ENCODE results near the gene MPLKIP.

- PRO-cap: unidirectional peak, minus-strand start at chr7:40134617; unidirectional peak, minus-strand start at chr7:40134845
Observed at GRCh38 chr7:40134133-40135140, at the start of gene MPLKIP. TSS of gene MPLKIP (minus strand) at chr7:40134622.

GRCh38 chr7:41692909-41693749, 9.8 kb downstream of the INHBA start:
- PRO-cap: no peak

DNA sequence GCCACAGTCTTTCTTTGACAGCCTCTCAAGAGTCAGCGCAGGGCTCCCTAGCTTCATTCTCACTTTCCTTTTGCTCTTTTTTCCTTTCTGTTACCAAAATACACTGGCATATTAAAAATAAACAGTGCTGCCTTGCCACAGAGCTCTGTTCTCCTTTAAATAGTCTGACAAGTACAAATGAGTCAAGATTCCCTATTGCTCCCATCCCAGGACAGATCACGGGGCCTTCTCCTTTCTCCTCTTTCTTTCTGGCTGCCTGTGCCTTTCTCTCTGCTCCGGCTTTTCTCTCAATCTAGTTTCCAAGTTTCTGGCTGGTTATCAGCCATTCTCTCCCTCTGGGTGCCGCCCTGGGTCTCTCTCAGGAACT, 132.4 kb upstream of the INHBA start:
- PRO-cap: no peak

DNA sequence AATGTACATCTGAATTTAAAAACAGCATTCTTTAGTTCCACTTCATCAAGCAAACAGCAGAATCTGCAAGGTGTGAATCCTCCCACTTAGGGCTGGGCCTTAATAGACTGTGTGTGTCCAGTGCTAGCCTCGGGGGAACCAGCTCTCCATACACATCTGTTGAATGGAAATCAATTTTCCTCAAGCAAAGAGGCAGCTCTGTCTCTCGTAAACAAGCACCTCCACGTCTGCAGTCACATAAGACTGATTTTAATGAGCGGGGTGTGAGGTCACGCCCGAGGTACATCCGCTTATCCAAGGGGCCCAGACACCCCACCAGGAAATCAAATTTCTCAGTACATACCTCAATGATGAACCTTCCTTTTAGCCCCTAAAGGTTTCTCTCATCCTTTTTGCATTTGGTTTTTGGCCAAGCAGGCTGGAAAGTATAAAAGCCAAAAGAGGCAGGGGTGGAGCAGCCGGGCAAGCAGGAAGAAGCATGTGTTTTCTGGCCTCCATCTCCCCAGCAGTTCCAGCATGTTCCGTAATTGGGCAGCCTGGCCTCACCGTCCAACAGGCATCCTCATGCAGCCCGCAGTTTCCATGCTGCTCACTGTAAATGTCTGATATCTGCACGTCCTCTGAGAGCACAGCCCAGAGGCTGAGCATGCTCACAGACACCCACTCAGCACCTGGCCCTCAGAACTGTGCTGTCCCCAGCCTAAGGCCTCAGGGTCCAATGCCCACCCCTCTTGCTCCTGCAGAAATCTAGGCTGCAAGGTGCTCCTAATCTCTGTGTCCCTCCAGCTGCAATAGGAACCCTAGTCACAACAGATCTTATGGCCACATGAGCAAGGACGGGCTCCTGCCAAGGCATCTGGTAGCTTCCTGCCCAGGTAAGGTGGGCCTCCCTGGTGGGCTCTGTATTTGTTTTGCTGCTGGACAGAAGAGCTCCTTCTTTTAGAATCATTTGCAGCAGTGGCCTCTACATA, 131.1 kb downstream of the GLI3 start:
- PRO-cap: no peak

GRCh38 chr7:42239005-42239432, 2.0 kb upstream of the GLI3 start:
- PRO-cap: no peak

- PRO-cap: no peak
Observed at GRCh38 chr7:42877740-42878145, 34.1 kb downstream of the C7orf25 start.

DNA sequence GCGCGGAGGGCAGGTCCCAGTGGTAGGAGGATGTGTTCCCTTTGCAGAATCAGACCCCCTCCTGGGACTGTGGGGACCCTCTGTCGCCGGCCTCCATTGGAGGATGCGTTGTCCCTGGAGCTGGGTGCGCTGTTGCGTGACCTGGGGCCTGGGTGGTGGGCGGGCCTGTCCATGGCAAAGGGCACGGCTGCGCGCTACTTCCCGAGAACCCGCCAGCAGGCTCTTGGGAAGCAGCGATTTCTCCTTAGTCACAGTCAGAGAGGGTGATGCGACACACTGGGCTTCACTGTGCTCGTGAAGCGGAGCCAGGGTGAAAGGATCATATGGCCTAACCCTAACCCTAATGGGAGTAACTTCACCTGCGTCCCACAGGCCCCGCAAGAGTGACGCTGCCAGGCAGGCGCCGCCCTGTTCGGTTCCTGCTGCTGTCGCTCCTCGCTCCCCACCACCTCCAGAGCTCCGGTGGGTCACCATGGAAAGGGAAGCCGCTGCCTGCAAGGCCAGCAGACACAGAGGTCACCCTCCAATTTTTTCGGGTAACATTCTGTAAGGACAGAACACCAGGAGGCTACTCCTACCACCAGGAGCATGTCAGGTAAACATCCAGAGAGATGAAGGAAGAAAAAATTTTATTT, 23.2 kb downstream of the C7orf25 start:
- PRO-cap: no peak

DNA sequence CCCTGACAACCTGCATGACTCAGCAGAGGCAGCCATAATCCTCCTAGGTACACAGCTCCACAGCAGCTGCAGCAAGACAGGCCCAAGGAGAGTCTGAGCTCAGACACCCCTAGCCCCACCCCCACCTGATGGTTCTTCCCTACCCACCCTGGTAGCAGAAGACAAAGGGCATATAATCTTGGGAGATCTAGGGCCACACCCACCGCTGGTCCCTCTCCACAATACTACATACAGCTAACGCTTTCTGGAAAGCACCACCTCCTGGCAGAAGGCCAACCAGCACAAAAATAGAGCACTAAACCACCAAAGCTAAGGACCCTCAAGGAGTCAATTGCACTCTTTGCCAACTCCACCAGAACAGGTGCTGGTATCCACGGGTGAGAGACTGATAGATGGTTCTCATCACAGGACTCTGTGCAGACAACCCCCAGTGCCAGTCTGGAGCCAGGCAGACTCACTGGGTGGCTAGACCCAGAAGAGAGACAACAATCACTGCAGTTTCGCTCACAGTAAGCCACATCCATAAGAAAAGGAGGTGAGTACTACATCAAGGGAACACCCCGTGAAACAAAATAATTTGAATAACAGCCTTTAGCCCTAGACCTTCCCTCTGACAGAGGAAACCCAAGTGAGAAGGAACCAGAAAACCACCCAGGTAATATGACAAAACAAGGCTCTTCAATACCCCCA, 18.2 kb downstream of the C7orf25 start:
- PRO-cap: no peak

DNA sequence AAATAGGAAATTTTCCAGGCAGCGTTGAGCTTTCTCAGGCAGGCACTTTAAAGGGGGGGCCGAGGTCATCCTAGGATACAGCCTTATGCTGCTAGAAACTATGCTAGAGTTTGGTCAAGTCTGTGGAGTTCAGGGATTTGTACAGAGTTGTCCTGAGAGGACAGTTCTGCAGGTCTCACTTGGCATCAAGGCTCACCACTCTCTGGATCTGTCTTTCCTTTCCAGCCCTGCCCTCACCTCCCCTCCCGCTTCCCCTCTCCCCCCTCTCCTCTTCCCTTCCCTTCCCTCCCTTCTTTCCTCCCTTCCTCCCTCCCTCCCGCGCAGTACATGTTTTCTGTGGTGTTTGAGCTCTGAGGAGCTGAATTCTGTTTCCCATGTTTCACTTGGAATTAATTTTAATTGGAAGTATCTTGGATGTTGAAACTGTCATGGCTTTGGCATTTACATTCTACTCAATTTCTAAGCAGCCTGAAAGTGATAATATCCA, 1.1 kb downstream of the MRPL32 start:
- PRO-cap: no peak

GRCh38 chr7:43071608-43072163, 40.8 kb upstream of the HECW1 start:
- PRO-cap: no peak

DNA sequence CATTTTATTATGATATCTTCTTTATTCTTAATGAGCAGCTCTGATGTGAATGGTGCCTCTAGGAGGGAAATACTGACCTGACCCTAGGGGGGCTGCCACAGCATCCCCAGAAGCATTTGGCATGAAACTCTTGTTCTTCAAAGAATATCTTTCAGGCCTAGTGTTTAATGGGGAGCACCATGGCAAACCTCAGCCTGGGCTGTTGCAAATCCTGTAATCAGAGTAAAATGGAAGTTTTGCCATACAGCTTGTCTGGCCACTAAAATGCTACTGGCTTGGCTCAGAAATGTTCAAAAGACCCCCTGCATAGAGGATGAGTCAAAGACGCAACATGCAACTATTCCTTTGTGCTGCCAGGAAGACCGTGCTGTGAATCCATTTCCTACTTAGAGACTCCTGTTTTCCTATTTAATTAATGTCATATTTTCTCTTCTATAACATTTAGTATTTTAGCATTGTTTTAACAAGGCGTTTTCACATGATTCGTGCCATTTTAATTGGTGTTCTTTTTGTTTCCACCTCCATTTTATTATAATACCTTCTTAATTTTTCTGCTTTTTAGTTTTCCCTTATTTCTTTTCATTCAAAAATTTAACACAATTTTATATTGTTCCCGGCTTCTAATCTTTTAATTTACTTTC, 26.8 kb downstream of the HECW1 start:
- PRO-cap: no peak

DNA sequence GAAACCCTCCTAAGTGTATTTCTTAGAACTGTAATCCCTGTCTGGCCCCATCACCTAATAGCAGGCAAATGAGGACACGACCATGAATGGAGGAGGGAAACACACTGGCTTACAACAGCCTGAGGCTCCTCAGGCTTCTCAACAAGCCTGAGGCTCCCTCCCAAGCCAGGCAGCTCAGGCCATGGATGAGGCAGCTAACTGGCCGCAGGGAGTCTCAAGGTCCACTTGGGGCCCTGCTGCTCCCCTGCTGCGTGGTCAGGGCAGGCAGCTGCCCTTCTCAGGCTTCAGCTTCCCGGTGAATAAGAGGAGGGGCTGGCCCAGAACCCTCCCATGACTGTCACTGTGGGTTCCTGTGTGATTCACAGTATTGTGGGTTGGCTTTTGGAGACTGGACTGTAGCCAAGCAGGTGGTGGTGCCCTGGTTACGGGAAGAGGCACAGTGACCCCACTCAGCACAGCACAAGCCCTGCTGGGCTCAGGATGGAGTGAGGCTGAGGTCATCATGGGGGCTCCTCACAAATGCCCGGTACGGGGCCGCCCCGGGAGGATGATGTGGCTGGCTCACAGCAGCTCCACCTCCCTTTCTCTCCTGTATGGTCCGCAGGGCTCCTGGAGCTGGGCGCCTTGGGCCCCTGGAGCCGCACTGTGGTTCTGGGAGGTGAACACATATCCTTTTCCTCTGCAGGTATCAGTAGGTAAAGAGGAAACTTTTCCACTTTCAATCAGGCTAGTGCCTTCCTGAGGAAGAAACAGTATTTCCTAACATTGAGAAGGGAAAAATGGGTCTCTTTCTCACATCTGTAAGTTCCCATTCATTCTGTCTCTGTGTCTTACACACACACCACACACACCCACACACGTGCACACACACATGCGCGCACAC, 189.9 kb downstream of the HECW1 start:
- PRO-cap: no peak

DNA sequence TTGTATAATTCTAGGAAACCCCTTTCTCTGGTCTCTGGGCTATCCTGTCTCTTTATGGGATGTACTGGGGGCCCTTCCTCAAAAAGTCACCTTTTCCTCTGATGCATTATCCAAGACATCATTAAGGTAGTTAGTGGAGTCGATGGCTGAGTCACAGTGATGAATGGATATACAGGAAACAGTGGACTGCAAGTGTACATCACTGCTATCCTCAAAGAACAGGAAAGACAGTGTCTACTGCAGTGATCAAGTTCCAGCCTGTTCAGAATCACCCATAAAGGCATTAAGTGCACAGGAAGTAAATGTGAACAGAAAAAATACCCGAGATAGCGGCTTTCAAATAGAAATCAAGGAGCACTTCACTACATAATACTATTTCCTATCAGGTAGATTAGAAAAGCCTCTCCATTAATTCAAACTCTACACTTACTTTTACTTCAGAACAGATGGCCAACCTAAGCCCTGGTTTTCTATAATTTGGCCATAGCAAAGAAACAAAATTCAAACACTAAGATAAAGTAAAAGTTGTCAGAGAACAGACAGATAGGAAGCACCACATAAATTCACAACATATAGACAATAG, 54.6 kb downstream of the STK17A start:
- PRO-cap: no peak

- PRO-cap: no peak
Observed at GRCh38 chr7:43693899-43694792, 35.2 kb downstream of the COA1 start.

GRCh38 chr7:43764755-43765458, 6.4 kb downstream of the BLVRA start:
- PRO-cap: no peak

DNA sequence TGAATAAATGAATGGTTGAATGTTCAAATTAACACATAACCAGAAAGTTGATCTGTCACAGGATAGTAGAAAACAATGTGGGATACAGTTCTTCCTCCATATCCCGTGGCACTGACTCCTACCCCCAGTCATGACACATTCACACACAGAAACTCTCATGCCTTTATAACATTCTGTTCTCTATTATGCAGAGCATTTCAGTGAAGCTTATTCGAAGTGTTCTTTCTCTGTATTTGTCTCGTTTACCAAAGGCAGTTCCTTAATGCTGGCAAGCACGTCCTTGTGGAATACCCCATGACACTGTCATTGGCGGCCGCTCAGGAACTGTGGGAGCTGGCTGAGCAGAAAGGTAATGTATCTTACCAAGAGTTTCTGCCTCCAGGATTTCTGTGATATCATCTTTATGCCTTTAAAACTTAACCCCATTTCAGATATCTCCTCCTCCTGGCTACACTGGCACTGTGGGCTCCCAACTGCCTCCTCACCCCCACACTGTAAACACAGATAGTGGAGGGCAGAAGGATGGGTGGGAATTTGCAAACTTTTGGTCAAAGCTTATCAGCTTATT, 34.1 kb downstream of the BLVRA start:
- PRO-cap: no peak

DNA sequence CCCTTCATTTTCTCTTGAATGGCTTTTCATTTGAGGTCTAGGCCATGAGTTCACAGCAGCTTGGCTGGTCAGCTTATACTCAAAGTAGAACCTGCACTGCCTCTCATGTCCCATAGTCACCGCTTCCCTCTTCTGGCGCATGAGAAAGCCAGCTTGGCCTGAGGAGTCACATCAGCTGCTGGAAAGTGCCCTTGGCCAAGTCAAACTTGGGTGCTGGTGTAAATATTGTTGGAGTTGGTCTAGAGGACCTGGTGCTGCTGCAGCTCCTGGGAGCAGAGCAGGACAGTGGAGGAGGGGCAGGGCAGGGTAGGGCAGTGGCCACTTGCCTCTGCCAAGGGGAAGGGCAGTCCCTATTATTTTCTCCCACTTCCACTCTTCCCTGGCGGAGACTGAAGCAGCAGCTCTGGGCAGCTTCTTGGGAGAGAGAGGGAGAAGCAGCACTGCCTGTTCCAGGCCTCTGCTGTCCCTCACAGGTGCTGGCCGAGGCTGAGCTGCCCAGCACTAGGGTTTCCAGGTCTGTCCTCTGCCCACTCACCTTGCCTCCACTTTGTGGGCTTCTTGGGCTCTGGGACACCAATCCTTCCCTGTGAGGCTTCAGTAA, 12.8 kb downstream of the UBE2D4 start:
- PRO-cap: no peak

- PRO-cap: no peak
Observed at GRCh38 chr7:43952809-43953412, 26.7 kb downstream of the UBE2D4 start.

GRCh38 chr7:44077614-44078147, 4.6 kb downstream of the POLM start:
- PRO-cap: no peak

DNA sequence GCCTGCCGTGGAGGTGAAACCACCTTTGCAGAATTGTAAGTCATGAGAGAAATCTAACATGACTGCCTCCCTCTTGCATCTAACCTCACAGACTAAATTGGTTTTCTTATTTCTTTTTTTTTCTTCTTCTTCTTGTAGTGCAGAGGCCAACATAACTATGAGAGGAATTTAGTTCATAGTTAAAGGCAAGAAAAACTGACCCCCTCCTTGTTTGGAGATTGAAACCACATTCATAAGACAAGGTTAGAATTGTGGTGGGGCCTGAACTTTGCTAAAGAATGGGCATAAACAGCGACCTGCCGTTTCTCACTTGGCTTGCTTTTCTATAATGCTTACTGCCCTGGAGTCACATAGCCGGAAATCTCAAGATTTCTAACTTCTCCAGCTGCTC, 2.3 kb upstream of the POLM start:
- PRO-cap: no peak

All from neutrophil (primary cell).